Metastatic Pancreatic Carcinoma in the Ovary (tissue), 1 donor: ENCODE measurements around a stretch of chr2.

DNA sequence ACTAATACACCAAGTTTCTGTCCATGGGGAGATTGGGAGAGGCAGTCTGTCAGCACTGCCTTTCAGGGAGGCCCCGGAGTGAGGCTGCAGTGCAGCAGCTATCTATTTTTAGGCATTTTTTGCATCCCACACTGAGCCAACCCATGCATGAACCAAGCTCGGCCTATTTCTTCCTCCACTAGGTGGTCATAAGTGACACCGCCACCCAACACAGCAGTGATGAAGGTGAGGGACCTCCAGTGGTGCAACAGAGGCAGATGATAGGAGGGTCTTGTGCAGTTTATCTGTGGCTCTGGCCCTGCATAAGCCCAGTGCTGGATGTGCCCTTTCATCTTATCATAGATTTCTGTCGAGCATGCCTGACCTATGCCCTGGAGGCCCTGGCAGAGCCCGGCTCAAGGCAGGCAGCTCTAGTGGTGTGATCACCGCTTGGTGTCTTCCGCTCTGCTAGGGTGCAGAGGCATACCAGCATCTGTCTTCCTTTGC, 13.9 kb upstream of the TRAF3IP1 start:
- PRO-cap = no peak

GRCh38 chr2:238348573-238349028, 28.3 kb downstream of the TRAF3IP1 start:
- PRO-cap = no peak

DNA sequence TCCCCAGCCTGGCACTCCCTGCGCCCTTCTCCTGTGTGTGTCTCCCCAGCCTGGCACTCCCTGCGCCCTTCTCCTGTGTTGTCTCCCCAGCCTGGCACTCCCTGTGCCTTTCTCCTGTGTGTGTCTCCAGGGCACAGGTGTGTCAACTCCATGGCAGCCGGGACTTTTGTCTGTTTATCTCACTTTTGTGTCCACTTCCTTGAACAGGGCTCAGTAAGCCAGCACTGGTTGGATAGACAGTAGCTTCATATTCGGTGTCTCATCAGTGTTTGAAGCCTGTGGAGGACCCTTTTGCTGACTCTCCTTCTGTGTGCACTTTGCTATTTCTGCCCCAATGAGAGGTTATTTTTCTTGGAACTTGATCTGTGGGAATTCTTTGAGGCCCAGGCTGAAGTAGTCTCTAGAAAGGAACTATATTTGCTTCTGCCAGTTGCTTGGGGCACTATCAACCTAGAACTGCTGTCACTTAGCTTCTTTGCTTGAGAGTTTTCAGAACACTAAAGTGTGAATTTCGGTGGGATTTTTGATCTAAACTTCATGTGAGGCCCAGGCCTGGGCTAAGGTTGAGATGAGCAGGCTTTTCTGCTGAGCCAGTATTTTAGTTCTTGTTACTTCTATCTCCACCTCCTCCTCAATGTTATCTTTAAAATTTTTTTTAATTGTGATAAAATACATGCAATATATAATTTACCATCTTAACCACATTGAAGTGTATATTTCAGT, 8.3 kb upstream of the ASB1 start:
- PRO-cap = no peak

DNA sequence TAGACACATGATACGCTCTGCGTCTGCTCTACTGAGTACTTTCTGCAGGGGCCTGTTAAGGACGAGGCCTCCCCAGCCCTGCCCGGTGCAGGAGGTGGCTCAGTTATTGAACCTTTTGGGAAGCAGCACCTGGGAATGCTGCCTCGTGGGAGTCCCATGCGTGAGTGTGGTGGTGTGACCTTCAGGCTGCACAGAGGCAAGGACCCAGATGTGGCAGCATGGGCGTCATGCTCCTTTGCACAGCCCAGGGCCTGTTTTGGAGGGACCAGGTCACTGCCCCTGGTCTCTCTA, 21.8 kb downstream of the ASB1 start:
- PRO-cap = no peak

DNA sequence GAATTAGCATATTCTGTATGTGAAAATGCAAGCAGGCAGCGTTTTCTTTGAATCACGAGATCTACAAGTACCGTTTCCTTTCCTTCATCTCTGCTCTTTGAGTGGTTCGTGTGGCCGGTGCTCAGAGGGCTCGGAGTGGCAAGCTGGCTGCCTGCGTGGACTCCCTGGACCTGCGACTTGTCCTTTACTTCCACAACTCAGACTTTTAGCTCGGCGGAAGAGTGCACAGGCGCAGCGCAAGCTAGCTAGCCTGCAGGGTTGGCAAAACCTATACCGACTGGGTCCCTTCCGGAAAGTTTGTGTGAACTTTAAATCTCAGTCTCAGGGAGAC, 6.9 kb downstream of the TWIST2 start:
- PRO-cap = no peak

DNA sequence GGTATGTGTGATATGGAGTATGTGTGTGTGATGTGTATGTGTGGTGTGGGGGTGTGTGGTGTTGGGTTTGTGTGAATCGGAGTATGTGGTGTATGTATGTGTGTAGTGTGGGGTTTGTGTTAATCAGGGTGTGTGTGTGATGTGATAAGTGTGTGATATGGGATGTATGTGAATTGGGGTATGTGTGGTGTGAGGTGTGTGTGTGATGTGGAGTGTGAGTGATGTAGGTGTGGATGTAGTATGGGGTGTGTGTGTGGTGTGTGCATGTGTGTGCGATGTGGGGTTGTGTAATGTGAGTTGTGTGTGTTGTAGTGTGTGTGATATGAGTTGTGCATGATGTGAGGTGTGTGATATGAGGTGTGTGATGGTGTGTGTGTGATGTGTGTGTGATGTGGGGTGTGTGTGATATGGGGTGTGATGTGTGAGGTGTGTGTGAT, 54.4 kb downstream of the TWIST2 start:
- PRO-cap = no peak

DNA sequence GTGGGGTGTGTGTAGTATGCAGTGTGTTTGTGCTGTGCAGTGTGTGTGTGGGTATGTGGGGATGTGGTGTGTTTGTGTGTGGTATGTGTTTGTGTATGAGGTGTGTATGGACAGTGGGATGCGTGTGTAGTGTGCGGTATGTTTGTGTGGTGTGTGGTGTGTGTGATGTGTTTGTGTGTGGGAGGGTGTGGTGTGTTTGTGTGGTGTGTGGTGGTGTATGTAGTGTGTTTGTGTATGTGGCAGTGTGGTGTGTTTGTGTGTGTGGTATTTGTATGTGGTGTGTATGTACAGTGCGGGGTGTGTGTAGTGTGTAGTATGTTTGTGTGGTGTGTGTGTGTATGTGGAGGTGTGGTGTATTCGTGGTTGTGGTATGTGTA, 60.8 kb downstream of the TWIST2 start:
- PRO-cap = no peak

DNA sequence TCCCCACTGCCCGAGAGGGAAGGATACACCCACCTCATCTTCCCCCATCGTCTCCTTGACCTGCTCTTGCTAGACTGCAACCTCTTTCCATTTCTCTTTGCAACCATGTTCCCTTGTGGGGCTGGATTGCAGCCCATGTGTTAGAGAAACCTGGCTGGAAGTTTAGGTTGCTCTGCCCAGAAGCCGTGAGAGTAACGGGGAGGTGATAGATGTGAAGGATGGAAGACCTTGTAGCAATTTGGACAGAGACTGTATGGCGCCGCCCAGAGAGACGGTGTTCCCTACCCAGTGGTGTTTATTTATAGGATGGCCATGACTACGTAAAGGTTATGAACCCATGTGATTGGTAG, 143.7 kb downstream of the TWIST2 start:
- PRO-cap = no peak

DNA sequence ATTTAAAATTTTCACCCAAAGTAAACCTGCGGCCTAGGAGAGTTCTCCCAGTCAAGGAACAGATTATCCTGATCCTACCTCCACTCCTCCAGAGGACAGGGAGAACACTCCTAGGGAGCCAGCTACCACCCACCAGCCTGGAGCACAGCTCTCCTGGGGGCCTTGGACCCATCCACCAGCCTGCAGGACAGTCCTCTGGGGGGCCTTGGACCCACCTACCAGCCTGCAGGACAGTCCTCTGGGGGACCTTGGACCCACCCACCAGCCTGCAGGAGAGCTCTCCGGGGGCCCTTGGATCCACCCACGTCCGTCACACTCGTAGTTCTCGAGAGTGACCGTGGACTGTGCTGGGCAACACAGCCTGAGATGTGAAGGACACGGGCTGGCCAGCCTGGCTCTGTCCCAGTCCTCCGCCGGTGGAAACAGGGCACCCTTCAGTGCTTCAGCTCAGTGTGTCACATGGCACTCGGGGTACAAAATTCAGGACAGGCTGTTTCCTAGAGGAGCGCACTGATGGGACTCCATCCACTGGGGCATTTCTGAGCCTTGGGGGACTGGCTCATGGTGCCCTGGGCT, 211.9 kb downstream of the TWIST2 start:
- PRO-cap = no peak

- PRO-cap = no peak
These were observed 266.9 kb downstream of the TWIST2 start for GRCh38 chr2:239114679-239115276.

DNA sequence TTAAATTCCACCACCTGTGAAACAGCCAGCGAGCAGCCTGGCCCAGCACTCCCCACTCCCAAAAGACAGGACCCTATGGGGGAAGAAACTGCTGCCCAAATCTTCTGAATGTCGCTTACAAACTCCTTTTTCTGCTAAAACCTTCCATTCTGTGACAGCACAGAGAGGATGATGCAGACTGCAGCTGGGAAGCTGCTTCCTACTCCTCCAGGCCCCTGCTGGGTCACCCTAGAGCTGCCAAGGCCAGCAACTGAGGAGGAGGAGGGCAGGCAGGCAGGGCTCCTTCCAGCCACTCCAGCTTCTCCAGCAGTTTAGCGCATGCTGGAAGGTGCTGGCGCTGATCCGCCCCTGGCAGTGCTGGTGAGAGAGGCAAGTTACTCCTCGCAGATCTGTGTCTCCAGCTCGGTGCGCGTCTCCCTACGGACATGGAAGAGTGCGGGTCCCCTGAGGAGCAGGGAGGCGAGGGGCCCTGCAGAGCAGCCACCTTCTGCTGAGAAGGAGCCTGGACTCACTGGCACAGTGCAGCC, 206.2 kb downstream of the HDAC4 start:
- PRO-cap = no peak

- PRO-cap = no peak
These were observed 205.4 kb downstream of the HDAC4 start for GRCh38 chr2:239195183-239196052.

GRCh38 chr2:239197202-239197627, 203.6 kb downstream of the HDAC4 start:
- PRO-cap = no peak

GRCh38 chr2:239232299-239233273, 168.2 kb downstream of the HDAC4 start:
- PRO-cap = no peak

- PRO-cap = no peak
These were observed 104.4 kb downstream of the HDAC4 start for GRCh38 chr2:239296095-239297060.

DNA sequence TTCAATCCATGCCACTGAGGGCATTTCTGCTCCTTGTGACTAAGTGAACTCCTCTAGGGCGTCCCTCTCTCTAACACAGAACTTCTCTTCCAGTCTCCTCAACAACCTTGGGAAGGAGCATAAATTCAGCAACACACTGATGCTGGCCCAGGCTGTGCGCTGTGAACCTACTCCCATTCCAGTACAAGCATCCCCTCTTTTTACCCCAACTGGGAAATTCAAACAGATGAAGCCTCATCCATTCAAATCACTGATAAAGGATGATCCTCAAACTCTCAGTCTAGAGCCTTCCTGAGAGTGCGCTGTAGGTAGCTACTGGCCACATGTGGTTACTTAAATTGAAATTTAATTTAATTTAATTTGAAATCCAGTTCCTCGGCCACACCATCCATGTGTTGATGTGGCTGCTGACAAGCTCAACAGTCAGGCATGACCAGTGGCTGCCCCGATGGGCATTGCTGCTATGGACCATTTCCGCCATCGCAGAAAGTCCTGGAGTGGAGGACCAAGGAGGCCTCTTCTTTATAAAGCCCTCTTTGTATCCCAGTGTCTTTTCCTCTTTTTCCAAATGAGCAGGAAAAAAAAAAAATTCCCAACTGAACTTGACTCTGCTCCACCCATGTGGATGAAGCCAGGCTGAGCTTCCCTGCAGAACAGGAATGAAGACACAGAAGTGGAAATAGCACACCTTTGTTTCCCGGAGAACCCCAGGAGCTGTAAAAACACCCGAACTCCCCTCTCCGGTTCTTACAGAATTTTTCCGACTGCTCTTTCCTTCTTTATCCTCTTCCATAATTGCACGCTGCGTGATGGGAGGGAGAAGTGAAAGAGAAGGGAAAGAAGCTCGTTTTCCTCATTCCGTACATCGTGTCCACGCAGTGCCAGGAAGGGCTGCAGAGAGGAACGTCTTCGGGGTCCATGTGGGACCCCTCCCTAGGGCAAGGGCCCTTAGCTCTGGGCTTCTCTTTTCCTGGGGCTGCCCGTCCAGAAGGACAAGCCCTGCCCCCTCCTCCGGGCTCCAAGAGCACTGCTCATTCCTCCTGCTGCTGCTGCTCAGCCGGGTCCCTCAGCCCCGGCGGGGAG, 100.5 kb downstream of the HDAC4 start:
- PRO-cap = no peak

DNA sequence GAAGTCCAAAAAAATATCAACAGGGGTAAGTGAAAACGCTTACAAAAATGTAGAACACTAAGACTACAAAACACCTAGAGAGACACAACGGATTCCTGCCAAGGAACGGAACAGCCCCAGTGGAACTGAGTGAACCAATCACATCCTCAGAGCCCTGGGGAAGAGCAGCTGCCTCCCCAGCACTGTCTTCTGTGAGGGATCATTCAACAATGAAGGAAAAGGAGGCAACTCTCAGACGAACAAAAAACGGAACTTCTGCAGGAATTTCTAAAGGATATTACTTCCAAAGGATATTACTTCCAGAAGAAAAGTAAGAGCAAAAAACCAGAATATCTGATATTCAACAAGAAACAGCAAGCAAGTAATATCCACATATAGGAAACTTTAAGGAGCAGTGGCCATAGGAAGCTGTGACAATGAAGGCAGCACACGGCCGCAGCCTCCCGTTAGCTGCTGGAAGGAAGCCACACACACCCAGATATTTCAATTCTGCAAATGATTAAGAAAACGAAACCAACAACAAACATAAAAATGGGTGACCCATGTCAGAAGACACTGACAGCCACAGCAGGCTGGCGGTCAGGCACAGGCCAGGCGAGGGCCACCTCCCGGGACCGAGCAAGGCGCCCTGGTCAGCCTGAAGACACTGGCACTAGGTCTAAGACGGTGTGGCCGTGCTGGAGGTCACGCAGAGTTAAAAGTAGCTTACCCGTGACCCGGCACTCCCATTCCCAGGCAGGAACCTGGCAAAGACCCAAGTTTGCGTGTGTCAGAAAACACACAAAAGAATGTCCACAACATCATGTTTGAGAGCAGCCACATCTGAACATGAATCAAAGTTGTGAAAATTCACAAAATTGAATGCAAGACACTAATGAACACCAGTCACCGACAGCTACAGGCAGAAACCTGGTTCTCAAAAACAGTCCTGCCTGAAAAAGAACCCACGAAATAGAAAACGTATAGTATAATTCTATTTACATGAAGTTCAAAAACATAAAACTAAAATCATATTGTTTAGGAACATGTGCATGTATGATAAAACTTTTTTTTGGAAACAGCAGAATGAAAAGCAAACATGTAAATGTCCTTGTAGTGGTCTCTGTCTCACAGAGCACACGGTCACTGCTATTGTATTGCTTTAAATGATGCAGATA, 81.6 kb downstream of the HDAC4 start:
- PRO-cap = no peak

- PRO-cap = no peak
These were observed 11.4 kb downstream of the HDAC4 start for GRCh38 chr2:239389356-239389880.

DNA sequence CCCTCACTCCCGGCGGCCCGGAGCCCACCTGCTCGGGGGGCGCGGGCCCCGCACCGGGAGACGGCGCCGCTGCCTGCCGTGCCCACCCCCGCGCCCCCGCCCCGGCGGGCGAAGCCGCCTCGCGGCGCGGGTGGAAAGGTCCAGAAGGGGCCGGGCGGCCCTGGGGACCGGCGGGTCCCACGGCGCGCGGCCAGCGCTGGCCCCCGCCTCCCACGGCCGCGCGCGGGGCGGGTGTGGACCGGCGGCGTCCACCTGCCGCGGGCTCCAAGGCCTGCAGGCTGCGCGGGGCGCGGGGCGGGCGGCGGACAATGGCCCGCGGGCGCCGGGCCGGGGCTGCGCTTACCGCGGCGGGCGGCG, 493 bp downstream of the HDAC4 start:
- PRO-cap = no peak

DNA sequence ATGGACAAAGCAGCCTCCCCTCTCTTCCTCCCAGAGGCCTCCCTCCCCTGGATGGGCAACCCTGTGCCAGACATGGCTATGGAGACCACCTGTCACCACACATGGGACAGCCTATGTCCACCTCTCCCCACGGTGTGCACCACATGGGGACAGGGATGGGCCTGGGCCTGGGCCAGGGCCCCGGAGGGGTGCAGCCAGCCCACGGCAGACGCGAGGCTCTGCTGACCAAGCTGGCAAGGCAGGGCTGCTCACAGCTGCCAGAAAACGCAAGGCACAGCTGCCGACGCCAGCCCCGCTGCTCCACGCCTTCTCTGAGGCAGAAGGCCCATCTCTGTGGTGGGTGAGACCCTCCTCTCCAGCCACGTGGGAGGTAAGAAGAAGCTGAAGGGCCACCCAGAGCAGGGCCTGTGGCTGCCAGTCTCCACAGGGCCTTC, 72.5 kb downstream of the NDUFA10 start:
- PRO-cap = no peak